Osteoblast (primary cell): ENCODE data around the genes CD247, RCSD1 and CCDC181.

GRCh38 chr1:167447439-167448547 lies 70.5 kb downstream of the CD247 start:
- CAGE, long polyA plus RNA = no peak
- RRBS = no CpG with 5 or more reads among the region's 13 CpGs

DNA sequence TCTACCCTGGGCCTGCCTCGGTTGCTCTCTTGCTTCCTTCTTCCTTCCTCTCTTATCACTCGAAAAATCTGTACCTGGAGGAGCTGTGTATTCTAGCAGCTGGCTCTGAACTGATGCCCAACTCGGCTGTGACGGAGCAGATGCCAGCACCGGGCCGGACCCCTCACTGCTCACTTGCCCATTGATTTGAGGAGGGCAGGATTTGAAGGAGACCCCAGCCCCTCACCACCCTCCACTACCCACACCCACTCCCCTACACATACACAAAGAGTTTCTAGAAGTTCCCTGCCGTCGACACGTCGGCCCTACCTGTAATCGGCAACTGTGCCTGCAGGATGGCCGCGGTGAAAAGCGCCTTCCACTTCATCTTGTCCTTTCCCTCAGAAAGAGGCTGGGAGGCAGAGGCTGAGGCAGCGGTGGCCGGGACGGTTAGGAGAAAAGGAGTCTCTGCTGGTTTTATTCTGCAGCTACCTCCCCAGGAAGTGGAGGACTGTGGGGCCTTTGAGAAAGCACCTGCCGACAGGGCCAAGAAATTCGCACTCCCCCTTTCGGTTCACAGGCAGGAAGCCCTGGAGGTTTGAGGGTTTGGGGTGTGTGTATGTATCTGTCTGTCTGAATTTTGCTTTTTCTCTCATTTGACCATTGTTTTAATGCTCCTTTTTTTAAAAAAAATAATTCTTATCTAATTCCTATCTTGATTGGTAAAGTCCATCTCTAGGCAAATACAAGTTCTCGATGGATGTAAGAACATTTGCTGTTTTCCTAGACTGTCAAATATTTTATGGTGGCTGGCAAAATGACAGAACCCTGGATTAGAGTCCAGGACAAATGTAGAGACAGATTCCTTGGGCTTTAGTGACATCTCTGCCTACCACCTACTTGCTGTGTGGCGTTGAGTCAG lies at the start of gene CD247:
Gene CD247, minus strand, starts transcription at position 431 of the 901 bp plus-strand sequence.
- CAGE, long polyA plus RNA = no peak
- RRBS = no CpG with 5 or more reads among the region's 22 CpGs

GRCh38 chr1:167629601-167630724 lies at the start of gene RCSD1:
Gene RCSD1 (plus strand): TSS chr1:167630232.
- CAGE, long polyA plus RNA = no peak
- RRBS = 4% methylated on average over 27 of the region's 69 CpGs

GRCh38 chr1:167631630-167632760 lies 2.0 kb downstream of the RCSD1 start:
- CAGE, long polyA plus RNA = no peak
- RRBS = no CpG with 5 or more reads among the region's 7 CpGs

- CAGE, long polyA plus RNA = no peak
- RRBS = no CpG with 5 or more reads among the region's 7 CpGs
These were observed 20.2 kb downstream of the RCSD1 start for GRCh38 chr1:167650067-167650751.

GRCh38 chr1:167669450-167670157 lies 39.6 kb downstream of the RCSD1 start:
- CAGE, long polyA plus RNA = no peak
- RRBS = no CpG with 5 or more reads among the region's 6 CpGs

DNA sequence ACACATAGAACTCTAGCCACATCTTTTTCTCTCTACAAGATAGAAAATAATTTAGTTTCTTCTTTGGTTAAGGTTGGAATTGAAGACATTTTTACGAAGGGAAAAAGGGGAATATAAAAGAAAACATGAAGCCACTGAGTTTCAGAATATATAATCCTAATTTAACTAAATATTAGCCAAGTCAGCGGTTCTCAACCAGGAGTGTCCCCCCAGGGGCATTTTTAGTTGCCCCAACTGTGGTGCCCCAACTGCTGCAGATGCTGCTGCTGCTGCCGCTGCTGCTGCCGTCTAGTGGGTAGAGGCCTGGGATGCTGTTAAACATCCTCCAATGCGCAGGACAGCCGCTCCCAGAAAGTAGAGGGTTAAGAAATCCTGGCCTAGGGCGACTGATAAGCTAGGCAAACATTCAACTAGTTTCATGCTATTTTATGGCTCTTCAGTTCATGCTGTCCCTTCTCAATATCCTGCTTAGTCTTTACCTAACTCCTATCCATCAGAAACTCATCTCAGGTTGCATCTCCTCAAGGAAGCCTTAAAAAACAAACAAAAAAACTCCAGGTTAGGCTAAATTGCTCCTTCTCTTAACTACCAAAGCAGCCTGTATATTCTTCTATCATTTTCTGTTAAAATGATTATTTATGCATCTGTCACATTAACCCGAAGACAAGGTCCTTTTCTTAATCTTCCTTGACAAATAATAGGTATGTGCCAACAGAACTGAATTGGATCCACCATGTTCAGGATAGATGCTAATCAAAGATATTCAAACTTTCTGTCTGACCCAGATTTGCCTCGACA lies 9.9 kb upstream of the DCAF6 start:
- CAGE, long polyA plus RNA = no peak
- RRBS = no CpG with 5 or more reads among the region's 9 CpGs

DNA sequence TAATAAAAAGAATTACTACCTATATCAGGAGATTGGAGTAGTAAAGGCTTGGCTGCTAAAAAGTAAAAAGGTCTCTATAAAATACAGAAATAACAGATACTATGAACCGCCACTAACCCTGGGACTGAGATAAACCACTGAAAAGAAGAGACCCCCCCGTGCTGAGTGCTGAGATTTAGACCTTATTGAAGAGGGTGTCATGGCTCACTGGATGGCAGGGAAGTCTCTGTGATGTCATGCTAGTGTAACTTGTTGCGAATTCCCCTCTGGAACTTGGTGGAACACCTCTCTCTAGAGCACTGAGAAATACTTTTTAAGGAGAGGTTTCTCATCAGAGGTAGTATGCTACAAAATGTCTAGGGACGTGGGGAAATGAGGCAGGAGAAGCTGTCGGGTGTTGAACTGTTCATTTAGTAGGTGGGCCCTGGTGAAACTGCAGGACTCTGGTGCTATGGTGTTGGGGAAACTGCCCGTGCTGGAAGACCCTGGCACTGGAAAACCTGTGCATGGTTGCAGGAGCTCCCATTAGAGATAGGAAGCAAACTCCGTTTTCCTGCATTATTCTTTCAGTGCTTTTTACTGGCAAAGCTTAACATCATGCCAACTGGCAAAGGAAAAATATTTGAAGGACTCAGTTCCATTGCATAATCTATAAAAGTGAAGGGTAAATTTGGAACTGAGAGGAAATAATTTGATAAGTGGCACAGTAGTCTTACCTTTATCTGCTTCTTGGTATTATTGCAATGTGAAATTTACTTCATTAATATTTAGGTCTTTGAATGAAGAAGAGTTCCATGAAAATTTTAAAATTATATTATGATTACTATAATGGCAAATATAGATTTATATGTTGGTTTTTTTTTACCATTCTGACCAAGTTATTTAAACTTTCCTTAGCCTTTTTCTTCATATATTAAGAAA lies 31.6 kb upstream of the MPC2 start:
- CAGE, long polyA plus RNA = no peak
- RRBS = no CpG with 5 or more reads among the region's 7 CpGs

- CAGE, long polyA plus RNA = no peak
- RRBS = no CpG with 5 or more reads among the region's 2 CpGs
These were observed 37.0 kb upstream of the MPC2 start for GRCh38 chr1:167973883-167974237.

GRCh38 chr1:168000987-168001677 lies 64.3 kb upstream of the MPC2 start:
- CAGE, long polyA plus RNA = no peak
- RRBS = no CpG with 5 or more reads among the region's 1 CpG

GRCh38 chr1:168081642-168082839 lies 54.7 kb downstream of the GPR161 start:
- CAGE, long polyA plus RNA = no peak
- RRBS = no CpG with 5 or more reads among the region's 11 CpGs

GRCh38 chr1:168220457-168220848 lies 5.4 kb upstream of the SFT2D2 start:
- CAGE, long polyA plus RNA = no peak
- RRBS = no CpG with 5 or more reads among the region's 6 CpGs

GRCh38 chr1:168613681-168614730 lies 37.6 kb downstream of the XCL1 start:
- CAGE, long polyA plus RNA = no peak
- RRBS = no CpG with 5 or more reads among the region's 16 CpGs

- CAGE, long polyA plus RNA = no peak
- RRBS = no CpG with 5 or more reads among the region's 3 CpGs
These were observed 104.7 kb upstream of the DPT start for GRCh38 chr1:168833707-168834164.

DNA sequence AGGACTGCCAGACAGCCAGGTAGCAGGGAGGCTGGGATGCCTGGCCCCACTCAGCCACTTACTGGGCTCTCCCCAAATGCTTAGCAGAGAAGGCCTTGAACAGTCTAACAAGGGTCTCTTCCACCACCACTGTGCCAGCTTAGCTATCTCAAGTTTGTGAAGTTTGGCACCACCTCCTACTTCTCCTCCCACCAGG lies 59.5 kb upstream of the ATP1B1 start:
- CAGE, long polyA plus RNA = no peak

GRCh38 chr1:169117241-169117974 lies 10.9 kb downstream of the ATP1B1 start:
- CAGE, long polyA plus RNA = no peak
- RRBS = no CpG with 5 or more reads among the region's 1 CpG

DNA sequence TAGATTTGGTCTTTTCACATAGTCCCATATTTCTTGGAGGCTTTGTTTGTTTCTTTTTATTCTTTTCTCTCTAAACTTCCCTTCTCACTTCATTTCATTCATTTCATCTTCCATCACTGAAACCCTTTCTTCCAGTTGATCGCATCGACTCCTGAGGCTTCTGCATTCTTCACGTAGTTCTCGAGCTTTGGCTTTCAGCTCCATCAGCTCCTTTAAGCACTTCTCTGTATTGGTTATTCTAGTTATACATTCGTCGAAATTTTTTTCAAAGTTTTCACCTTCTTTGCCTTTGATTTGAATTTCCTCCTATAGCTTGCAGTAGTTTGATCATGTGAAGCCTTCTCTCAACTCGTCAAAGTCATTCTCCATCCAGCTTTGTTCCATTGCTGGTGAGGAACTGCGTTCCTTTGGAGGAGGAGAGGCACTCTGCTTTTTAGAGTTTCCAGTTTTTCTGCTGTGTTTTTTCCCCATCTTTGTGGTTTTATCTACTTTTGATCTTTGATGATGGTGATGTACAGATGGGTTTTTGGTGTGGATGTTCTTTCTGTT lies 89.2 kb downstream of the NME7 start:
- CAGE, long polyA plus RNA = no peak
- RRBS = no CpG with 5 or more reads among the region's 8 CpGs

DNA sequence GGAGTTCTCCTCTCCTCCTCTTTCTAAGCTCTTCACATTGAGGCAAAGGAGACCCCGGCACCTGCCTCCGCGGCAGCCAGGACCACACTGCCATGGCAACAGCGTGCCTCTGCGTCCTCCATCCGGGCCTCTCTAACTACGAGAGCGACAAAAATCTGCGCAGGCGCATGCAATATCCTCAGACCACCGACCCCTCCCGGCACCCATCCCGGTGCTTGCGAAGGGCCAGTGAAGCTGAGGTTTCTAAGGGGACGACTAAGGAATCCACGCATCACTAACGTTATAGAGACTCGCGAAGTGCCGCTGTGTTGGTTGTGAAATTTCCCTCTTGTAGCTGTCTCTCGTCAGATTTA lies at the start of gene CCDC181:
Gene CCDC181, minus strand, starts transcription at position 146 of the 353 bp plus-strand sequence.
- CAGE, long polyA plus RNA = no peak
- RRBS = 4% methylated on average over 11 of the region's 21 CpGs

GRCh38 chr1:169486047-169486557 lies 358 bp upstream of the SLC19A2 start:
- CAGE, long polyA plus RNA = no peak
- RRBS = no CpG with 5 or more reads among the region's 28 CpGs

DNA sequence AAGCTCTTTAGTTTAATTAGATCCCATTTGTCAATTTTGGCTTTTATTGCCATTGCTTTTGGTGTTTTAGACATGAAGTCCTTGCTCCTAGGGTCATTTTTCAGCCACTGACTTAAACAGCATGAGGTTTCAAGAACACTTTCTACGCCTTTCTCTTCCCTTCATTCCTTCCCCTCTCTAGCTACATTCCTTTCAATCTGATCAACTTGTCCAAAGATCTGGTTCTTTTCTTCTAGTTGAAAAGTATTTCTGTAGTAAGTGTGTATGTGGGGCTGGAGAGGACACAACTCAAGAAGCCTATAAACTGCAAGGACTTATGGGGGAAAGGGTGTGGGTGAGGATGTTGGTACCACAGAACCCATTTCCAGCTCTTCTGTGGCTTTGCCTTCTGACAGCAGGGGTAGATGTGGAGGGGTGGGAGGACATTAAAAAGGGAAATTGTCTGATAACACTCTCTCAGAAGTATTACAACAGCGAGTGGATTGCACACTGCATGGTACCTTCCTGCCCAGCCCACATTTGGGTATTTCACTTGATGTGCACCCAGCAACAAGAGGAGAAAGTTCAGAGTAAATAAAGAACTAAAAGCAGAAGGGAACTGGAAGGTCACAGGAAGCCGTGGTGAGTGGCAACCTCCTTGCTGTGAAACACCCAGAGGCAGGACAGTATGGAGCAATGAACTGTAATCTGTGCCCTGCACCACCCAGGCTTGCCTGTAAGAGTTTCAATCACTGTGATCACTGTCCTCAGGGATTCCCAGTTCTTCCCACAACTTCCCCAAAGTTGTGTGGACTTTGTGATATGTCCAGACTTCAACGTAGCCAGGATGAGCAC lies 18.4 kb upstream of the F5 start:
- CAGE, long polyA plus RNA = no peak
- RRBS = no CpG with 5 or more reads among the region's 4 CpGs